Measurements from ENCODE around the genes PPP1R1B, GRB7 and MED24.

DNA sequence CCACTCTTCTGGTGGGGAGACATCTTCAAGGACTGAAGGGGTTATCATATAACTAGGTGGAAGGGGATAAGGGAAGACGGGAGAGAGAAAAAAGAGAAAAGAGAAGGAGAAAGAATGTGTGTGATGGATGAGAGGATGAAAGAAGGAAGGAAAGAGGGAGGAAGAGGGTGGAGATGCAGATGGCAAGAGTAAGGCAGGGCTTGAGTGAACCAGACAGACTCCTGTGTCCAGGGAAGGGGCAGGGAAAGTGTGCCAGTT, 14.6 kb downstream of the NEUROD2 start:
- RRBS = no CpG with 5 or more reads among the region's 1 CpG

GRCh38 chr17:39626529-39627041, at the start of gene PPP1R1B:
TSS of gene PPP1R1B (plus strand) at chr17:39626952.
- RRBS = 3% methylated on average over 5 of the region's 20 CpGs

DNA sequence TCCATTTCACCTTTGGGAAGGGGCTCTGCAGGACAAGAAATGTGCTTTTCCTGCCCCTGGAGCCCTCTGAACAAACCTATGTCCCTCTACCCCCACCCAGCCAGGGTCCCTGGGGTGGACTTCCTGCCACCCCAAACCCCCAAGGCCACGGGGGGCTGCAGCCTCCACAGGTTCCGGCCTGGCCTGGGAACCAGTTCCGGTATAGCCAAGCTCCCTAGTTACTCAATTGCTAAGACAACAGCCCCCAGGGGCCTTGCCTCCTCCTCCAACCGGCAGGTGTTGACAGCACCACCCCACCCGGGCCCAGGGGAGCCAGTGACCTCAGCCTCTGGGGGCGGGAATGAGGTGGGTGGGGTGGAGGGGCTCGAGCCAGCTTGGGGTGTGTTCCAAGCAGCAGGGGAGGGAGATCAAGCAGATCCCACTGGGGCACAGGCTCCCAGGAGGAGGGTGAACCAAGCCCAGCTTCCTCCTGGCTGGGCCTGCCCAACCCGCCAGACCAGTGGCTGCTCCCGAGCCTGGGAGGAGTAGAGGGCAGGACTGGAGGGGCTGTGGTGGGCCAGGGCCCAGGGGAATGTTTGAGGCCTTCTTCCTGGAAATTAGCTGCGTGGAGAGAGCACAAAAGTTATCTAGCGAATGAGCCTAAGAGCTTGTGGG, 6.6 kb downstream of the PNMT start:
- RRBS = 70% methylated on average over 2 of the region's 11 CpGs

- RRBS = 43% methylated on average over 2 of the region's 6 CpGs
Measured at GRCh38 chr17:39679954-39680264, 7.9 kb downstream of the PGAP3 start.

DNA sequence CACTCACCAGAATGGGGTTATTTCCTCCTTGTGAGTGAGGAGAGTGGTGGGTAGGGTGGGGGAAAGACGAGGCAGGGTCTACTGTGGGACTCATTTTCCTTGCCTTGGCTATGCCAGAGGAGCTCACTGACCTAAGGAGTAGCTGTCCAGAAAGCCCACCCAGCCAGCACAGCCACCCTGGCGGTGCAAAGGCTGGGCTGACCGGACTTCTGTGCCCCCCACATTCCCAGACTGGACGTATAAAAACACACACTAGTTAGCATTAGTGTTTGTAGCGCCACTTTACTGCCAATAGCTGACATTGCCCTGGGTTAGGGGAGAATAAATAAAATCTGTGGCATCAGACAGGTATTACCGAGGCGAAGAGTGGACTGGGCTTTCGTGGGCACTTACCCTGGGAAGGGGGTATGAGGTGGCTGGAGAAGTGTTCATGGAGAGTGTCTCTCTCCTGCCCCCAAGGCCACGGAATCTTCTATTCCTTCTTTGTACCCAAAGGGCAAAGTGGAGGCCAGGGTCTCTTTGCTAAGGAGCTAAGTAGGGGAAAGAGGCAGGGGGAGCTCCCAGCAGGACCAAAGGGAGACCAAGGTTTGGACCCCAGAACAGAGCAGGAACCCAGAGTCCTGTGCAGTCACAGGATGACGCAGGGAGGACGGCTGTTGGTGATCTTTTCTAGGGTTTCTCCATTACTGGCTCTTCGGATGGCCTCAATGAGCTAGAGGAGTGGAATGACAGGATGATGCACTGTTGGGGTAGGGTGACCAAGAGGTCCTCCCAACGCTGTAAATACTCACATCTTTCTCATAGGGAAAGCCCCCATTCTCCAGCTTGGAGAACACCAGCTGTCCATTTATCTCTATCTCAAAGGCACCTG, 1.2 kb downstream of the MIEN1 start:
- RRBS = no CpG with 5 or more reads among the region's 13 CpGs

GRCh38 chr17:39737209-39738058, at the start of gene GRB7:
TSS of gene GRB7 (plus strand) at chr17:39737938.
- RRBS = no CpG with 5 or more reads among the region's 23 CpGs

- RRBS = no CpG with 5 or more reads among the region's 2 CpGs
Measured at GRCh38 chr17:39794706-39795160, 57.0 kb downstream of the GRB7 start.

DNA sequence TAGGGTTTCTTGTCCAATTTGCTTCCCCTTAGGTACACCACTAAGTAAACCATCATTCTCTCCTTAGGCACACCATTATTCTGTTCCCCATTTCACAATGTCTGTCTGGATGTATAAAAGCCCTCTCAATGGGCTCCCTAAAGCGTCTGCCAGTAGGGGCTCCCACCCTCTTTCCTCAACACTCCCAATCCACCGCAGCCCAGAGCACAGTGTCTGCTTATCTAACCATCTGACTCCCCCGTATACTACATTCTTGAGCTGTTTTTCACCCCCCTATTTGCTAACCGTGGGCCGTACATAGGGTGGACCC, 789 bp upstream of the PSMD3 start:
- RRBS = no CpG with 5 or more reads among the region's 5 CpGs

GRCh38 chr17:39981464-39982110, 980 bp downstream of the PSMD3 start:
- RRBS = no CpG with 5 or more reads among the region's 12 CpGs

GRCh38 chr17:40031568-40032257, 16.5 kb downstream of the CSF3 start:
- RRBS = no CpG with 5 or more reads among the region's 13 CpGs

DNA sequence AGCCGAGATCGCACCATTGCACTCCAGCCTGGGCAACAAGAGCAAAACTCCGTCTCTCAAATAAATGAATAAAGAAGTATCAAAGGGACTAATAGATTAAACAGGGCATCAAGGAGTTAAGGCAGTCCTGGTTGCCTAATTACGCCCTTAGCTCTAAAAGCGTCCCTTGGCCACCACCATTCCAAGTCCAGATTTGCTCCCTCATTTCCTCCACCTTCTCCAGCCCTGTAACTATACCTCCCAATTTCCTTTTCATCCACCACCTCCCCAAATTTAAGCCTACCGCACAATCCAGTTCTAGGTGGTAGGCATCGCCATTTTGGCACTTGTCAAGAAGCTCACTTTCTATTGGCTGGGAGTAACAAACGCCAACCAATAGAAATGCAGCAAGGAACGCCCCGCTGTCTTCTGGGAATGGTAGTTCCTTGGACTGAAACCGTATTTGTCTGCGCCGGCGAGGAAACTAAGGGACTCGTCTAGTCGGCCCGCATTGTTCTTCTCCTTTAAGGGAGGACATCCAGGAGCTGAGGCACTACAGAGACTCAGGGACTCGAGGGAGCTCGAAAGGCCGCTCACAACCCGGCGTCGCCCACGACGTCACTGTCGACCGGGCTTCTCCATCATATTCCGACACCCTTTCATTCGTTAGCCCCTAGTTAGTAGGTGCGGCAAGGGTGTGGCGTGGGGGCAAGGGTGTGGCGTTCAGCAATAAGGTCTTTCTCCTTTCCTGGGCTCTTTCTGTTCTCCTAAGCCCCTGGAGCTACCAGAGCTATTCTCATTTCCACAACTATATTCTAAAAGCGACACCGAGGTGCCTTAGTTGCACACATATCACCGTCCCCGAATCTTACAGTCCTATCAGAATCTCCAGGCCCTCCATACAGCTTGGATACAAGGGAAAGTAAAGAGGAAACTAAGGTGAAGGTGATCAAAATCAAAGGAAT, at the start of gene MED24:
MED24 (minus strand) TSS at position 331 of the 944 bp plus-strand sequence.
- RRBS = no CpG with 5 or more reads among the region's 36 CpGs

GRCh38 chr17:40056572-40057001, 2.4 kb upstream of the MED24 start:
- RRBS = no CpG with 5 or more reads among the region's 4 CpGs

DNA sequence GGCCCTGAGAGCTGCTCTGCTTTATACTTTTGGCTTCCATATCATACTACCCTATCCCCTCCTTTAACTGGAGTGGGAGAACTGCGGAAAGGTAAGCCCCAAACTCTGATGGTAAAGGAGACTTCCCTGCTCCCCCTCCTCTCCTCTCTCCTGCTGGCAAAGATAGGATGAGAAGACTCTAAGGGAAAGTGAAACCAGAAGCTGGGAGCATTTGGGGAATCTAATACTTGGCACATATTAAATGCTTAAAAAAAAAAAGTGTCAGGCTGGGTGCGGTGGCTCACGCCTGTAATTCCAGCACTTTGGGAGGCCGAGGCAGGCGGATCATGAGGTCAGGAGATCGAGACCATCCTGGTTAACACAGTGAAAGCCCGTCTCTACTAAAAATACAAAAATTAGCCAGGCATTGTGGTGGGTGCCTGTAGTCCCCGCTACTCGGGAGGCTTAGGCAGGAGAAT, 4.2 kb upstream of the MED24 start:
- RRBS = no CpG with 5 or more reads among the region's 9 CpGs

DNA sequence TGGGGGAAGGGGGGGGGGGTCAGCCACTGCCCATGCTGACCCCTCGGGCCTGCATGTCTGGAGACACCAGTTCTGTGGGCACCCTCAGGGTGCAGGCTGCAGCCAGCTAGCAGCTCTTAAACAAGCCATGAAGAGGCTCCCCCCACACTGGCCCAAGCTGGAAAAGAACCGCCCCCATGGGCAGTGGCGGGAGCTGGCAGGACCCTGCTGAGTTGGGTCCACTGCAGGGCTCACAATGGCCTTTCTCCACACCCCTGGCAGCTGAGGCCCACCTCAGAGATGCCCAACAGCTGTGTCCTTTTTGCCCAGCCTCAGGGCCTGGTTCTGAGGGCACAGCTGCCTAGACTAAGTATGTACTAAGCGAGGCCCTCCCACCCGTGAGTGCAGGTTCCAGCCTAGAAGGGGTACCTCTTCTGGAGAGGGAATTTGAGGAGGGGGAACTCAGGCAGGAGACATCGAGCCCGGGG, 3.0 kb downstream of the THRA start:
- RRBS = no CpG with 5 or more reads among the region's 7 CpGs

DNA sequence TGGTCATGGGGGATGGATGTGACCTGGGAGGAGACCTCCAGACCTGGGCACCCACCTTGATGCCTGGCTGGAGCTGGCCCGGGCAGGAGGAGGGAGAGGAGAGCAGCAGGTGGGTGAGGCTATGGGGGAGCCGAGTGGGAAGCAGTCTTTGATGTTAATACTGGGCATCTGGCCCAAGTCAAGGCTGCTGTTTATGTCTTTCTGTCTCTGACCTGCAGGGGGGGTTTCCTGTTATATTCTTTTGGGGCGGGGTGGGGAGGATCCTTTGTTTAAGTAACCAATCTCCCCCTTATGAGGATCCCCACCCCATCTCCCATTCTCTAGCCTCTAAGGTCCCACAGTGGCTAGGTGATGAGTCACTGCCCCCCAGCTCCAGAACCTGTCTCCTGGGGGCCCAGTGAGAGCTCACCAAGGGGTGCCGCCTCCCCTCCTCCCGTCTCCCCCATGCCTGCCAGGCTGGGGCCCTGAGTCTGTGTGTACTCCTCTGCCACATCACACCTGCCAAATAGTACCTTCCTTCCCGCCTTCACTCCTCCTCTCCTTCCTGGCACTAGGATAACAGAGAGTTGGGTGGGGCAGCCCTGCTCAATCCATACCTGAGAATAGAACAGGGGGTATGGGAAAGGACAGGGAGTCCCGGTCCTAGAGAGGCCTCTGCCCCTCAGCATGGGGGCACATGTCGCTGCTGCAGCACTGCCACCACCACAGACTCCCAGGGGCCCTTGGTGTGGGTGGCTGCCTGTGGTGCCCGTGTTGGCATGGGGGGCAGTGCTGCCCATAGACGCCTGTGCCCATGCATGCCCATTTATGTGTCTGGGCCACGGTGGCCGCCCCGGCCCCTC, 7.2 kb downstream of the THRA start:
- RRBS = no CpG with 5 or more reads among the region's 13 CpGs

DNA sequence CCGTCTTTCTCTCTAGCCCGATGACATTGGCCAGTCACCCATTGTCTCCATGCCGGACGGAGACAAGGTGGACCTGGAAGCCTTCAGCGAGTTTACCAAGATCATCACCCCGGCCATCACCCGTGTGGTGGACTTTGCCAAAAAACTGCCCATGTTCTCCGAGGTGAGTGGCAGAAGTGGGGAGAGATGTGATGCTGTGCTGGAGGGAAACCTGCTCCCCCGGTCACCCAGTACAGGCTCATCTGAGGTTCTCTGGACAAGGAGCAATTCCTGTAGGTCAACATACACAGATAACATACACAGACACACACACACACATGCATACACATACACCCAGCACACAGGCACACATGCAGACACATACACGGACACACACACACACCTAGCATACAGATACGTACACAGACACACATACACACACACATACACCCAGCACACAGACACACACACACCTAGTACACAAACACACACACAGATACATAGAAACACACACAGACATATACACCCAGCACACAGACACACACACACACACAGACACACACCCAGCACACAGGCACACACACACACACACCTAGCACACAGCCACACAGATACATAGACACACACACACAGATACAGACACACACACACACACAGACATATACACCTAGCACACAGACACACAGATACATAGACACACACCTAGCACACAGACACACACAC, 13.5 kb downstream of the NR1D1 start:
- RRBS = 73% methylated on average over 3 of the region's 11 CpGs

- RRBS = no CpG with 5 or more reads among the region's 13 CpGs
Measured at GRCh38 chr17:40111108-40112251, 10.3 kb upstream of the MSL1 start.

DNA sequence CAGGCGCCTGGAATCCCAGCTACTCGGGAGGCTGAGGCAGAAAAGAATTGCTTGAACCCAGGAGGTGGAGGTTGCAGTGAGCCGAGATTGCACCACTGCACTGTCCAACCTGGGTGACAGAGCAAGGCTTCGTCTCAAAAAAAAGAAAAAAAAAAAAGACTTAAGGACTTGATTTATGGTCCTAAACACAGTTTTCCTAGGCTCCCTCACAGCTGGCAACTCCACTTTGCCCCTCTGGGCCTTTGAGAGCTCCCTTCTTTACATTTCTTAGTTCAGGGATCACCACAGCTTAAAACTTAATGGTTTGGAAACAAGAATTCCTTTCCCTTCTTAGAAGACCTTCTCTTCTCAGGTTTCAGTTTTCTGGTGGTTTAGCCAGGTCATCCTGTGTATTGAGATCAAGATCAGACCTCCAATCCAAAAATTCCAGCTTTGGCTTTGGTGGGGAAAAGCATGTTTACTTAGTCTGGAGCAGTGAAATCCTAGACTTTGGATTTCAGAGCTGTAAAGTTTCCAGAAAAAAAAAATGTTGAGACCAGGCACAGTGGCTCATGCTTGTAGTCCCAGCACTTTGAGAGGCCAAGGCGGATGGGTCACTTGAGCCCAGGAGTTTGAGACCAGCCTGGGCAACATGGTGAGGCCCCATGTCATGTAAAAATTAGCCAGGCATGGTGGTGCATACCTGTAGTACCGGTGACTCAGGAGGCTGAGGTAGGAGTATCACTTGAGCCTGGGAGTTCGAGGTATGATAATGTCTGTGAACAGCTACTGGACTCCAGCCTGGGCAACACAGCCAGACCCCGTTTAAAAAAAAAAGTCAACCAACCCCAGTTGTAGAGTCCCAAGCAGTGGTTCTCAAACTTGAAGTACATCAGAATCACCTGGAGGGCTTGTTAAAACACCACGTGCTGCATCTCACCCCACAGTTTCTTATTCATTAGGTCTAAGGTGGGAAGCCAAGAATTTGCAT, 7.1 kb upstream of the MSL1 start:
- RRBS = no CpG with 5 or more reads among the region's 9 CpGs

DNA sequence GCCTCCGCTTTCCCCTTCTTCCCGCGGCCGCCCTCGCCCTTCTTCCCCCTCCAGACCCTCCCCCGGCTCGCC, 241 bp upstream of the MSL1 start:
- RRBS = under 1% methylated on average over 7 of the region's 7 CpGs

DNA sequence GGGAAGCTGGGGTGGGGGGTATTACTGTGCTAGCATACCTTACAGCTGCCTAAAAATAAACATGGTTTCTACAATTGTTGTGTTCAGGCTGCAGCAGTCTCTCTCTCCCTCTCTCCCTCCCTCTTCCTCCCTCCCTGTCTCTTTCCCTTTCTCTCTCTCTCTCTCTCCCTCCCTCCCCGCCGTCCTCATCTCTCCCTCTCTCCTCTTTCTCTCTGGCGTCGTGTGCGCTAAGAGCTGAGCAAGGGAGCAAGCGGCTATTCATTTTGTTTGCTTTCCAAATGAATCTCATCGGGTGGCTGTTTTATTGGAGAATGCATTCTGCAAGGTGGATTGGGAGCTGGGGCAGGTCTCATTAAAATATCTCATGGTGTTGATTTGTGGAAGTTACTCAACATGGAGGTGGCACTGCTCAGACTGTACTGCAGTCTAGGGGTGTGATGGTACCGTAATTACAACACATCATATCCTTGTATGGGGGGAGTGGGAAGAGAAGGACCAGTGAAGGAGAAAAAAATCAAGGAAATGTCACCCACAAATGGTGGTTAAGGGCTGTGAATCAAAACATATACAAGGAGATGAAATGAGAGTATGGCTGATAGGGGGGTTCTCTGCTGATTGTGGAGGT, 2.6 kb downstream of the MSL1 start:
- RRBS = no CpG with 5 or more reads among the region's 8 CpGs